Bile duct (tissue), 1 donor: ENCODE measurements around a stretch of chr2.

GRCh38 chr2:42951066-42951679 lies 158.8 kb upstream of the HAAO start:
- PRO-cap: no peak

GRCh38 chr2:43051082-43051374 lies 175.4 kb downstream of the ZFP36L2 start:
- PRO-cap: no peak

GRCh38 chr2:43107083-43107480 lies 119.3 kb downstream of the ZFP36L2 start:
- PRO-cap: no peak

DNA sequence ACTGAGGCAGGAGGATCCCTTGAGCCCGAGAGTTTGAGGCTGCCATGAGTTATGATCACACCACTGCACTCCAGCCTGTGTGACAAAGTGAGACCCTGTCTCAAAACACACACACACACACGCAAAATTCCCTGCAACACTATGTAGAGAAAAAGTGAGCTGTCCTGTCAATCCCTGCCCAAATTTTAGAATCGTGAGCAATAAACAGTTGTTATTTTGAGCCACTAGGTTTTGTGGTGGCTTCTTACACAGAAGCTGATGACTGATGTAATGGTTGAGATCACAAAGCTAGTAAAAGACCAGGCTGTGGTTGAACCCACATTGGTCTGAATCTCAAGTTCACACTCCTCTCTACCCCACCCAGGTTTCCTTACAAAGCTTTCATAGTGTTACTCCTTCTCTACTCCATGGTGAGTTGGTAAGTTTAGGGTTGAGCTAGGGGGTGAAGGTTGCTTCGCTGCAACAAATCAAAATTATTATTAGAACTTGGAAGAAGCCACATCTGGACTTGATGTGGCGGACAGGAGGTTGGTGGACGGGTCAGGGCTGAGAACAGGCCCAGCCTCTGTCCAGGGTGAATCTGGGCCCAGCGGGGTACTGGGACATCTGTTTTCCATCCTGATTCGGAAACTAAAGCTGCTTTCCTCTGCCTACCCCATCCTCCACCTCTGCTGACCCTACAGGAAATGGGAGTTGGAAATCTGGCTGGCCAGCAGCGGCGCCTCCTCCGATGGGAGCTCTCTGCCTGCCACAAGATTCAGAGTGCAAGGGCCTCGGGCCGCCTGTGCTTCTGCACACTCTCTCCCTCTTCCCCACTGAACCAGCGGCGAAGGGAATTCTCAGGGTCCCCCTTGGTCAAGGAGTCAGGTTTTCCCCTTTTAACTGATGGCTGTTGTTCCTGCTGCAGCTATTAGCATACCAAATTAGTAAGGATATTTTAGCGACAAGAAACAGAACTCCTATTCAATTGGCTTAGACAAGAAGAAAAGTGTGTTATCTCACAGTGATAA lies 86.3 kb downstream of the ZFP36L2 start:
- PRO-cap: unidirectional peak, minus-strand start at position 187 of the sequence; unidirectional peak, plus-strand start at position 753 of the sequence

DNA sequence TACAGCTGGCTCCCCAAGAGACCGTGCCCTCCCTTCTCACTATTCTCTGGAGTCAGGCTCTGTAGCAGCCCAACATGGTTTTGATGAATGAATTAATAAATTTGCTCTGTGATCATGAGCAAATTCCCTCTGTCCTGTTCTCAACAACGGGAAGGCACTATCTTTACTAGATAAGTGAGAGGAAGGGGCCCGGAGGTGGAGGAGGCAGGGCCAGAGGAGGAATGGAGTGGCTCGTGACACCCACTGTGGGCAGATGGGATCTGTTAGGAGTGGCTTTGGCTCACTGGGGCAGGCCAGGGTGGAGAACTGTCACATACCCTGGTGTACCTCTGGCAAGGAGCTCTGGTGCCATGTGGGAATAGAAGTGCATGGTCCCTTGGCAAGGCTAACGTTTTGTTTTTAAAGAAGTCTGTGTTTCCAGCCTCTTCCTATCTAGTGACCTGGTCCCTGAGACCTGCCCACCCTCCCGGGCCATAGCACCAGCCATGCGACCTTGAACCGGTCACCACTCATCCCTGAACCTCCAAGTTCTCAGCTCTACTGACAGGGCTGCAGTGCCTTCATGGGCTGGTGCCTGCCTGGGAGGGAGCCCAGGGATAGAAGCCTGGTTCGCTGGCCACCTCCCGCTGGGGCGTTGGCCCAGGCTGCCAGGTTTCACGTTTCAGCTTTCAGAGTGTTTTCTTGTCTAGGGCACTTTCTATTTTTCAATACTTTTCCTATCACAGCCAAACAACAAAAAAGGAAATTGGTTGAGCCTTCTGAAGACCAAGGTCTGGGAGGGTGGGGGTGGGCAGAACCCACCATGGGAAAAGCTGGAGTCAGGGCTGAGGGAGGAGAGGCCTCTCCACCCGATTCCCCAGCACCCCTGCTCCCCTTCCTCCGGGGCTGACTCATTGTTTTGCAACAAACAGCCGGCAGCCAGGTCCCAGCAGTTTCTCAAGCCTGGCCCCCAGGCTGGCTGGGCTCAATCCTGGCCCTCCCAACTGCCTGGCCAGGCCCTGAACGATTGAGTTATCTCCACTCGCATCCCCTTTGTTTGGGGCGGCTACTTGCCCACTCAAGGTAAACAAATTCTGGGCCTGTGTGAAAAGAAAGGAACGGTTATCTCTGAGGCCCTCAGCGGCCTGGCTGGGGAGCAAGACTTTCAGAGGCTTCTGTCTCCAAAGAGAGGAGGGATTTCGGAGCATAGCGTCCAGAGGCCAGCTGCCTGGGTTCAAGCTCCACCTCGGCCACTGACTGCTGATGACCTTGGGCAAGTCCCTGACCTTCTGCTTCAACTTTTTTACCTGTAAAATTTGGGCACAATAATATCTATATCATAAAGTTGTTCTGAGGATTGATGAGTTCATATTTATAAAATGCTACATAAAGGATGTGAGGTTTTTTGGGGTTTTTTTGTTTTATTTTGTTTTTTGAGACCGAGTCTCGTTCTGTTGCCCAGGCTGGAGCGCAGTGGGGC lies 47.7 kb downstream of the ZFP36L2 start:
- PRO-cap: bidirectional peak, plus-strand start at position 931 of the sequence, minus-strand start at position 867 of the sequence

DNA sequence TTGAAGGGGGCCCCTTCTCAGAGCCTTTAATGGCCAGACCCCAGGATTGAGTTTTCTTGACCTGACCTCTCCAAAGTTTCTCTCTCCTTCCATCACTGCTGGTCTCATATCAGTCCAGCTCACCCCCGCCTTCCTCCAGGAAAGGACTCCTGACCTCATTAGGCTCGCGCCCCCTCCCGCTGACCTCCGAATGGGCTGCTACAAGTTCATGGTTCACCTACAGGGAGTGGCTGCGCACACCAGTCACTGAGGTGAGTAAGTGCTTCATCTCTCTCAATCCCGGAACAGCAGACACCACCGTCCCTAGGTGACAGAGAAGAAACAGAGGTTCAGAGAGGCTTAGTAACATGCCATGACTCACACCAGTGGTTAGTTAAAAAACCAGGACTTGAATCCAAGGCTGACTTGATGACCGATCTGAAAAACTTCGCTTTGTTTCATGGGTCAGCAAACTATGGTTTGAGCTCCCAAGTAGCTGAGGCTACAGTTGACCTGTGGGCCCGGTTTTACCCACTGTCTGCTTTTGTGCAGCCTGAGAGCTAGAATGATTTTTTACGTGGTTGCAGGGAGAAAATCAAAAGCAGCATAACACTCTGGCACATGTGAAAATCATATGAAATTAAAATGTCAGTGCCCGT lies 42.0 kb downstream of the ZFP36L2 start:
- PRO-cap: no peak

DNA sequence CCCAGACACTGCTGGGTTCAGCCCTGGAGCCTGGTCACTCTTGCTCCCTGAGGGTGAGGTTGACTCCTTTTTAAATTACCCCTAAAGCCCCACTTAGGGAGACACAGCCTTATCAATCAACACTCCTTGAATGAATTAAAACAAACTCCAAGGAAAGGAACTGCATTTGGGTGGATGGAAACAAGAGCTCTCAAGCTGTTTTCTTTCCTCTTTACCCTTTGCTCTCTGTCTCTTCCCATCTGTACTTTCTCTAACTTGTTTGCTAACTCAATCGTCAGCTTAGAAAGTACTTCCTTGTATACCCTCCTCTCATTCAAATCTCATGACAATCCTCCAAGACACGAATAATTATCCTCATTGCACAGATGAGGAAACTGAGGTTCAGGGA lies 32.8 kb downstream of the ZFP36L2 start:
- PRO-cap: no peak

DNA sequence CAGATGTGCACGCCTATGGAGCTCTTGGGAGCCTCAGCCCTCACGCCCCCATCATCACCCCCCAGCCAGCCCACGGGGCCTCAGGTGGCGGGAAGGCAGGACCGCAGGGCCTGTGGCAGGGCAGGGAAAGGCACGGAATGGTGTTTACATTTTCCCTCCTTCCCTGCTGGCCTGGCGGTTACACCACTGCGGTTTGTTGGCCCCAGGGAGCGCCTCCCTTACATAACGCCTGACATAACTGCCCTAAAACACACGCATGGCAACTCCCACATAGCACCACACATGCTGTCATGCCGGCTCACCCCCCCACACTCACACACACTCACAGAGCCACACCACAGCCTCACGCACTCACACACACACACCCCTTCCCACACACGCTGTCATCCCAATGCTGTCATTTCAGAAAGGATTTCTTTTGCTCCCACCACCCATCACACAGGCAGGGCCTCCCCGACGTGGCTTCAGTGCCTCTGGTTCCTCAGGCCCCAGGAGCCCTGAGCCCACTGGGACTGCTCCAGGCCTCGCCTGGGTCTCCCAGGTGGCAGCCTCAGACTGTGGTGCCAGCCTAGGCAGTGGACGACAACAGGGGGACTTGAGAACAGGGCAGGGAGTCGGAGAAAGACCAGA lies 15.7 kb downstream of the ZFP36L2 start:
- PRO-cap: no peak

GRCh38 chr2:43215870-43216324 lies 10.5 kb downstream of the ZFP36L2 start:
- PRO-cap: no peak

- PRO-cap: bidirectional peak, plus-strand start at chr2:43224321, minus-strand start at chr2:43224304
Observed at GRCh38 chr2:43223422-43224599, 2.6 kb downstream of the ZFP36L2 start.

DNA sequence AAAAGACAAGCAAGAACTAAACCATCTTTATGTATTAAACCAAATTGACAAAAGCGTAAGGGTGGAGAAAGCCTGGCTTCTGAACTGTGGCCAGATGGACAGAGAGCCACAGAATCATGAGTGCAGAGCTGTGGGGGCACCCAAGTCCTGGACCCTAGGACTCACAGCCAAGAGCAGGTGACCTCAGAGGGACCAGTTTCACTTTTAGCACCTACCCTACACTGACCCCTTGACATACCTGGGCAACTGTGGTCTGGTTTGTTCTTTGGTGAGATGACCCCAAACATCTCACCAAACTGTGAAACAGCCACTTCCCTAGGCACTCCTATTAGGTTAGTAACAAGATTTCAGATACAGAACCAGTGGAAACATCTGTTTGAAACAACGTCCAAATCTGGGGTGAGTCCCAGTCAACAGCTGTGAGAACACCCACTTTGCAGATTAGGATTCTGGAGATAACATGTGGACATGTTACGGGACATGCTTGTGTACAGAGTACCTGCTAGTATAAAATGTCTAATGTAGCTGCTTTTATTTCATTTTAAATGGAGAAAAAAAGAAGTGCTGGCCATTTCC lies 1.9 kb upstream of the ZFP36L2 start:
- PRO-cap: no peak

GRCh38 chr2:43305237-43306328 lies 79.2 kb upstream of the ZFP36L2 start:
- PRO-cap: unidirectional peak, plus-strand start at chr2:43305567

DNA sequence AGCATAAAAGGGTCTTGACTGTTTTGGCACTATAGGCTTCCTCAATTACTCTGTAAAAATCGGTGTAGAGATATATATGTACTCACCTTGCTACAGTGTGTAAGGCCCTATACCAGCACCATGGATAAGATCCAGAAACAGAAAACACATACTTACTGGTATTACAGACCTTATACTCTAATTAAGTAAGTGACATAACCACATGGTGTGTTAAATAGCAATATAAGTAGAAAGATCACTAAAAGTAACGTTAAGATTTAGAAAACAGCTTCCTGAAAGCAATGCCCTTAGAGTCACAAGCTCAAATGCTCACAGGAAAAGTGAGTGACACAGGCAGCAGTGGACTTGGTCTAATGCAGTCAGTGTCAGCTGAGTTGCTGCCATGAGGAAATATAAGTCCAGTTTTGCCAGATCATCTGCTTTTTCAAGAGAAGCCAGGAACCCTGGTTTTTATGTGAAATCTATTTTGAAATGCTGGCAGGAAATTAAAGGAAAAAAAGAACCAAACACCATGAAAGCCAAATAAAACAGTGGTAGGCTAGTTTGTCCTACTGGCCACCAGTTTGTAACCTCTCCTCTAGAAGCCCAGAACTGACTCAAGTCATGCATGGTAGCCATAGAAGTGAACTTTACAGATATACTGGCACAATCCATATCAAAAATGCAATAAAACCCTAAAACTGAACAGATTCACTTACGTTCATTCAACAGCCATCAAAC lies 109.3 kb downstream of the THADA start:
- PRO-cap: no peak

DNA sequence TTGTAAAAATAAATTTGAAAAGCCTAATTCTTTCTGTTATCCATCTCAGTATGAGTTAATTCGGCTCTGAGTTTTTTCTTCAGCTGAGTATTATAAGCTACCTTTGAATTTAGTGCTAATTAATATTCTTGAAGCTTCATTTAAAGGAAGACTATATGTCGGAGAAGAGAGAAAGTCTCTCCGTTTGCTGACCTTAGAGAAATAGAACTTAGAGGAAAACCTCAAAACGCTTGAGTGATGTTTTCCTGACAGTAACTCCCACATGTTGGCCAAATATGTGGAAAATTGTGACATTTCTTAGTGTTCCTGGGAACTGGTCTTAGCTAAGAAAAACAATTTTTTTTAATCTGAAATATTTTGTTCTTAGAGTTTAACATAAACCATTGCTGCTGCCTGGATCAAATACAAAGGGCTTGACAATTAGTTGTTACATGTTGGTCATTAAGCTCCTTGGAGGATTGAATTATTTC lies 16.2 kb downstream of the DYNC2LI1 start:
- PRO-cap: no peak

DNA sequence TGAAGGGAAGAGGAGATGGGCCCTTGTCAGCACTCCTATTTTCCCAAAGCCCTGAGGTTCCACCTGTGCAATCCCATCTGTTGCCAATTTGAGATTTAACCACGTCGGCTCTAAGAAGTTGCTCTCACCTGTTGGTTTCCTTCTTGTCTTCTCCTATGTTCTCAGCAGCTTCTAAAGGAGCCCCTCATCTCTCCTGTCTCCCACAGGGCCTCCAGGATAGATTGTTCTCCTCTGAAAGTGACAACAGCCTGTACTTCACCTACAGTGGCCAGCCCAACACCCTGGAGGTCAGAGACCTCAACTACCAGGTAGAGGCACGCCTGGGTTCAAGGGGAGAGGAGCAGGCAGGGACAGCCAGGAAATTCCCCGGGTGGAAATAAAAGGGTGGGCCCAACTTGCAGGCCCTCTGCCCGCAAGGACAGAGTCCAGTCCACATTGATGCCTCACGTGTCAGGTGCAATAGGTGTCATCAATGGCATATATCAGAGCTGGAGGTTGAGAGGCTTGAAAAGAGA lies 5.6 kb downstream of the ABCG8 start:
- PRO-cap: no peak

GRCh38 chr2:43888225-43888799 lies 49.5 kb downstream of the ABCG8 start:
- PRO-cap: no peak

- PRO-cap: no peak
Observed at GRCh38 chr2:43904617-43905091, 65.9 kb downstream of the ABCG8 start.

DNA sequence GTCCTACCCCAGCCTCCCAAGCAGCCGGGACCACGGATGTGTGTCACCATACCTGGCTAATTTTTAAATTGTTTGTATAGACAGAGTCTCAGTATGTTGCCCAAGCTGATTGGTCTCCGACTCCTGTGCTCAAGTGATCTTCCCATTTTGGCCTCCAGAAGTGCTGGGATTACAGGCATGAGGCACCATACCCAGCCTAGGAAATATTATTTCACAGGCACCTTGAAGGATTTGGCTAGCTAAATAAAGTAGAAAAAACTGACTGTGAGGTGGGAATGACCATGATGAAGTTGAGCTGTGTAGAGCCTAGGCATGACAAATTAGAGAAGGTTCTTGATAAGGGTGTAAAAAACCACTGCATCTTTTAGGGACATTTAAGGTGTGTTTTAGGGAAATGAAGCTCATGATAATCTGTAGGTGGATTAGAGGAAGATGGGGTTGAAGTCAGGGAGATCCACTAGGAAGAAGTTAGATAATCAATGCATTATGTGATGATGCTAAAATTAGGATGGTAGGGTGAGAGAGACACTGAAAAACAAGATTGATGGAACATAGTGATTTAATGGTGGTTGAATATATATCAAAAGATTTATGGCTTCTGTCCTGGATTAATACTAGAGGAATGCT lies 12.5 kb downstream of the PPM1B start:
- PRO-cap: no peak

DNA sequence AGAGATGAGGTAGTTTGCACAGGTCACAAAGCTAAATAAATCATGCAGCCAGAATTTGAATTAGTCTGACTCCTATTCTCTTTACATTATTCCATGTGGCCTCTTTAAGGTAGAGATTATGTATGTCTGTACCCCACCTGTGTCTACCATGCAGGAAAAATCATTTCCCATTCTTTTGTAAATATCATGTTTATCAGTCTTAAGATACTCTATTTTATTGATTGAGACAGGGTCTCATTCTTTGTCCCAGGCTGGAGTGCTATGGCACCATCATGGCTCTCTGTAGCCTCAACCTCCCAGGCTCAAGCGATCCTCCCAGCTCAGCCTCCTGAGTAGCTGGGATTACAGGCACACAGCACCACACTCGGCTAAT lies 52.7 kb upstream of the SLC3A1 start:
- PRO-cap: no peak

DNA sequence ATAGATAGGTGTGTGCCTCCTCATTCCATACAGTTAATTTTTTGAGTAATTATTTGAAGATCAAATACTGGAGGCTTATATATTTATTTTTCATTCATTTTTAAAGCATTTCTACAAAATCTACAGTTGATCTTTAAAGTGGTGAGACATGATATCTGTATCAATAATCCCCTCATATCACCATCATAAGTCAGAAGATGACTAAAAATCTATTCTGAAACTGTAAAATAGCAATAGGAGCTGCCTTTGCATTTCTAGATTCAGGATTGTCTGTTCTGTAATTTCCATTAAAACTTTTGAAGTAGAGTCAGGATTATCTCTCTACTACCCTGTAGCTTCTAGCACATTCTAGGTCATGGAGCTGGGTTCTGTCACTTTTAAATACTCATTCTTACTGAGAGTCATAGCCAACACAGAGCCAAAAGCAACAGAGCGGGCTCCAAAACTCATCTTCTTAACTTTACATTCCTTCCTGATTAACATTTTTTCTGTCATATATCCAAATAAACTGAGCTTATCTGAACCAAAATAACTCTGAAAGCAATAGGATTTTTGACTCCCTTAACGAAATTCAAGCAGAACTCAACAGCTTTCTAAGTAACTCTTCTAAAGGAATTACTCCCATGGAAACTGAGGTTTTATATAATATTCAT lies 13.0 kb downstream of the PREPL start:
- PRO-cap: no peak